Left lobe of liver (tissue), 1 donor: ENCODE results near the genes AGRN and RNF223.

DNA sequence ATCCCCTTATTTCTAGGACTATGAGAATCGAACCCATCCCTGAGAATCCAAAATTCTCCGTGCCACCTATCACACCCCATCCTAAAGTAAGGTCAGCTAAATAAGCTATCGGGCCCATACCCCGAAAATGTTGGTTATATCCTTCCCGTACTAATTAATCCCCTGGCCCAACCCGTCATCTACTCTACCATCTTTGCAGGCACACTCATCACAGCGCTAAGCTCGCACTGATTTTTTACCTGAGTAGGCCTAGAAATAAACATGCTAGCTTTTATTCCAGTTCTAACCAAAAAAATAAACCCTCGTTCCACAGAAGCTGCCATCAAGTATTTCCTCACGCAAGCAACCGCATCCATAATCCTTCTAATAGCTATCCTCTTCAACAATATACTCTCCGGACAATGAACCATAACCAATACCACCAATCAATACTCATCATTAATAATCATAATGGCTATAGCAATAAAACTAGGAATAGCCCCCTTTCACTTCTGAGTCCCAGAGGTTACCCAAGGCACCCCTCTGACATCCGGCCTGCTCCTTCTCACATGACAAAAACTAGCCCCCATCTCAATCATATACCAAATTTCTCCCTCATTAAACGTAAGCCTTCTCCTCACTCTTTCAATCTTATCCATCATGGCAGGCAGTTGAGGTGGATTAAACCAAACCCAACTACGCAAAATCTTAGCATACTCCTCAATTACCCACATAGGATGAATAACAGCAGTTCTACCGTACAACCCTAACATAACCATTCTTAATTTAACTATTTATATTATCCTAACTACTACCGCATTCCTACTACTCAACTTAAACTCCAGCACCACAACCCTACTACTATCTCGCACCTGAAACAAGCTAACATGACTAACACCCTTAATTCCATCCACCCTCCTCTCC, 56.7 kb downstream of the OR4F16 start:
- PRO-cap: no peak

DNA sequence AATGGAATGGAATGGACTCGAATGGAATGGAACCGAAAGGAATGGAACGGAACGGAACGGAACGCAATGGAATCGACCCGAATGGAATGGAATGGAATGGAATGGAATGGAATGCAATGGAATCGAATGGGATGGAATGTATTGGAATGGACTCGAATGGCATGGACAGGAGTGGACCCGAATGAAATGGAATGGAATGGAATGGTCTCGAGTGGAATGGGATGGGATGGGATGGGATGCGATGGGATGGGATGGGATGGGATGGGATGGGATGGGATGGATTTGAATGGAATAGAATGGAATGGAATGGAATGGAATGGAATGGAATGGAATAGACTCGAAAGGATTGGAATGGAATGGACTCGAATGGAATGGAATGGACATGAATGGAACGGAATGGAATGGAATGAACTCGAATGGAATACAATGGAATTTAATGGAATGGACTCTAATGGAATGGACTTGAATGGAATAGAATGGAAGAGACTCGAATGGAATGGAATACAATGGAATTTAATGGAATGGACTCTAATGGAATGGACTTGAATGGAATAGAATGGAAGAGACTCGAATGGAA, 103.5 kb upstream of the OR4F16 start:
- PRO-cap: no peak

- PRO-cap: no peak
Measured at GRCh38 chr1:822918-823973, 100.5 kb upstream of the SAMD11 start.

- PRO-cap: unidirectional peak, minus-strand start at chr1:830942
Measured at GRCh38 chr1:830703-831106, 93.0 kb upstream of the SAMD11 start.

GRCh38 chr1:858593-859125, 65.1 kb upstream of the SAMD11 start:
- PRO-cap: no peak

DNA sequence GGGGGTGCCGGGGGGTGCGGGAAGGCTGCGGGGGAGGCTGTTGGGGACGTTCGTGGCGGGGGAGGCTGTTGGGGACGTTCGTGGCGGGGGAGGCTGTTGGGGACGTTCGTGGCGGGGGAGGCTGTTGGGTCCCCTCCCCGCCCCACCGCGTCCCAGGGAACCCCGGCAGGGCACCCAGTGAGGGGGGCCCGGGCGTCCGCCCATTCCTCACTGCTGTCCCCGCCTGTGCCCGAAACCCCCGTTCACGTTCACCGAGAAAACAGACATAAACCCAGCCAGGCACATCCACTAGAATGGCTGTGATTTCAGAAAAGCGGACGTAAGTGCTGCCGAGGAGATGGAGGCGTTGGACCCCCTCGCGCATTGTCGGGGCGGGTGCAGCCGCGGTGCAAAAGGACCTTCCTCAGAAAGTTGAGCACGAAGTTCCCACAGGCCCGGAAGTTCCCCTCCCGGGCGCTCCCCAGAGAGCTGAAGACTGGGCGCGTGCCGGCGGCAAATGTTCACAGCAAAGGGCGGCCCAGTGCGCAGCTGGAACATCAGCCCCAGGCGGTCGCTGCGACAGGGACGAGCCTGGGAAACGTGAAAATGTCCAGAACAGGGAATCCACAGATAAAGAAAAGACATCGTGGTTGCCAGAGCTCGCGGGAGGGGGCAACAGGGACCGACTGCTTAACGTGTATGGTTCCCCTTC, 18.6 kb upstream of the SAMD11 start:
- PRO-cap: no peak

DNA sequence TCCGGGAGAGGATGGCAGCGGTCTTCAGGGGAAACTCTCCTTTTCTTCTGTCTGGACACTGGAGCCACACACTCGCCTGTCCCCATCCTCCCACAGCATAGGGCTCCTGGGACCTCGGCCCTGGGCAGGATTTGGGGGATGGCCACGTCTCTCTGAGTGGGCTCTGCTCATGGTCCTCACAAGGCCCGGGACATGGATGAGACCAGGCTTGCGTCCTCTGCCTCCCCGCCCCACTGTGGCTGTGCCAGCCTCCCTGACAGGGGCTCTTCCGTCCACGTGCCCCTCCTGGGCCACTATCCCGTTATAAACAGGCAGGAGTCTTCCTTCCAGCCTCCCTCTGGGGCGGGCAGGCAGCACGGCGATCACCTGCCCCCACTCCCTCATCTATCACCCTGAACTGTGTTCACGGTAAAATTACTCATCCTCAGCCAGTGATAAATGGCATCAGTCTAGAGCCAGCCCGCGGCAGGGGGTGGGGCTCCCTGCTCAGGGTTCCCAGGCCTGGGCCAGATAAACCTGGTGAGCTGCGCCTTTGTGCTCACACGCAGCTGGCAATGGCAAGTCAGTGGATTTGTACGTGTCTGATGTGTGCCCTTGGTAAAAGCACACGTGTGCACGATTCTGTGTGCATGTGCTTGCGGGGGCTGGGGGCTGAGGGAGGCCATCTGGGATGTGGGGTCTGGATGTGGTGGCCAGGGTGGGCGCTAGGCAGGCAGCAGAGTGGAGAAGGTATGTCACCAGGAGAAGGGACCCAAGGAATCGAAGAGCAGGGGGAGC, 12.6 kb upstream of the SAMD11 start:
- PRO-cap: no peak

DNA sequence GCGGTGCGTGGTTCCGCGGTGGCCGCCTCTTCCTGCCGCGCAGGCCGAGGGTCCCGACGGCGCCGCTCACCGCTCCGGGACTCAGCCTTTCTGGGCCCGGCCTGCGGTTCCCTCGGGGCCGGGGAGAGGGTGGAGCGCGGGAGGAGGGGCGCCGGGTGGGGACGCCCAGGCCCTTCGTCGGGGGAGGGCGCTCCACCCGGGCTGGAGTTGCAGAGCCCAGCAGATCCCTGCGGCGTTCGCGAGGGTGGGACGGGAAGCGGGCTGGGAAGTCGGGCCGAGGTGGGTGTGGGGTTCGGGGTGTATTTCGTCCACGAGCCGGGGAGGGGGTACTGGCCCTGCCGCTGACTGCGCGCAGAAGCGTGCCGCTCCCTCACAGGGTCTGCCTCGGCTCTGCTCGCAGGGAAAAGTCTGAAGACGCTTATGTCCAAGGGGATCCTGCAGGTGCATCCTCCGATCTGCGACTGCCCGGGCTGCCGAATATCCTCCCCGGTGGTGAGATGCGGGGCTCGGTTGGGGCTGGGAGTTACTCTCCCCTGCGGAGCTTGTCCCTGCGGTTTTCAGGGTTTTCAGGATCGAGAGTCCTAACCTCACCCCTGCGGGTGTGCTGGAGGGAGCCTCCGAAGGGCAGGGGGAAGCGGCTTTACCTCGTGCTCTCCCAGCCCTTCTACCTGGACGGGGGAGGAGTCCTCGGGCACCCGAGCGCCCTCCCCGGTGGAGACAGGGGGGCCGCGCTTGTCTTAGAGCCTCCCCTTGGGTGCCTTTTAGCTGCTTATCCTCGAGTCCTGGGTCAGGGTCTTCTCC, 2.0 kb downstream of the SAMD11 start:
- PRO-cap: bidirectional peak, plus-strand start at position 219 of the sequence, minus-strand start at position 83 of the sequence

GRCh38 chr1:1000432-1001453, 846 bp upstream of the HES4 start:
- PRO-cap: bidirectional peak, plus-strand start at chr1:1000511, minus-strand start at chr1:1000078; bidirectional peak, plus-strand start at chr1:1000946, minus-strand start at chr1:1000812

GRCh38 chr1:1001652-1002476, 2.0 kb upstream of the HES4 start:
- PRO-cap: unidirectional peak, minus-strand start at chr1:1001963

DNA sequence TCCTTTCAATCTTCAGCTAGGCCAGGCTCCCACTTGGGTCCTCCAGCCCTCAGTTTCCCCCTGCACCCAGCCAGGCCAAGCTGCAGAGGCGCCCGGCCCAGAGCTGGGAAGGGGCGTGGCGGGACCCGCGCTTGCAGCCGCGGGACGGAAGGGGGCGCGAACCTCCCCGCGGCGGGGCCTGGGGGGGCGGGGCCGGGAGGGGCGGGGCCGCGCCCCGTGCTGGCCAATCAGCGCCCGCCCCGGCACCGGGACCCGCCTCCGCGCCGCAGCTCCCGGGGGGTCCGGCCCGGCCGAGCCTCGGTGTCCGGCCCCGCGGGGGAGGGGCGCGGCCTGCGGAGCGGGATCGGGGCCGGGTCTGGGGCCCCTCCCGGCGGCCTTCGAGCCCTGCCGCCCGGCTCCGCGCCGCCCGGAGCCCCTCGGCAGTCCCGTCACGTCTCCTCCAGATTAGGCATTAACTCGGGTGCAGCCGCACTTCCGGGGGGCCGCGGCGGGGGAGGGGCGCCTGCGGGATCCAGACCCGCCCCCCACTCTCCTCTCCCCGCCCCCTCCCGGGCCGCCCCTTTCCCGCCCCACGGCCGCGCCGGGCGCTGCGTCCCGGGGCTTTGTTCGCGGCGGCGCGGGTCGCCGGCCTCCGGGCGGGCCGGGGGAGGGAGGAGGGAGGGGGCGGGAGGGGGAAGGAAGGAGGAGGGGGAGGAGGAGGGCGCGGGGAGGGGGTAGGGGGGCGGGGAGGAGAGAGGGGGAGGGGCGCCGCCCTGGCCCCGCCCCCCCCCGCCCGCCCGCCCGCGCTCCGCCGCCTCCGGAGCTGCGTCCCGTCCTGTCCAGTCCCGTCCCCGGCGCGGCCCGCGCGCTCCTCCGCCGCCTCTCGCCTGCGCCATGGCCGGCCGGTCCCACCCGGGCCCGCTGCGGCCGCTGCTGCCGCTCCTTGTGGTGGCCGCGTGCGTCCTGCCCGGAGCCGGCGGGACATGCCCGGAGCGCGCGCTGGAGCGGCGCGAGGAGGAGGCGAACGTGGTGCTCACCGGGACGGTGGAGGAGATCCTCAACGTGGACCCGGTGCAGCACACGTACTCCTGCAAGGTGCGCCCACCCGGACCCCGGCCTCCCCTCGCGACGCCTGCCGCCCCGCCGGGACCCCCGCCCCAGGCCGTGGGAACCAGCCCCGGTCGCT, at the start of gene AGRN:
TSS of gene AGRN (plus strand) at position 821 of the 1,165 bp plus-strand sequence.
- PRO-cap: bidirectional peak, plus-strand start at position 300 of the sequence, minus-strand start at position 139 of the sequence; bidirectional peak, plus-strand start at position 442 of the sequence, minus-strand start at position 446 of the sequence; bidirectional peak, plus-strand start at position 821 of the sequence, minus-strand start at position 604 of the sequence

- PRO-cap: no peak
Measured at GRCh38 chr1:1020472-1021095, 664 bp downstream of the AGRN start.

DNA sequence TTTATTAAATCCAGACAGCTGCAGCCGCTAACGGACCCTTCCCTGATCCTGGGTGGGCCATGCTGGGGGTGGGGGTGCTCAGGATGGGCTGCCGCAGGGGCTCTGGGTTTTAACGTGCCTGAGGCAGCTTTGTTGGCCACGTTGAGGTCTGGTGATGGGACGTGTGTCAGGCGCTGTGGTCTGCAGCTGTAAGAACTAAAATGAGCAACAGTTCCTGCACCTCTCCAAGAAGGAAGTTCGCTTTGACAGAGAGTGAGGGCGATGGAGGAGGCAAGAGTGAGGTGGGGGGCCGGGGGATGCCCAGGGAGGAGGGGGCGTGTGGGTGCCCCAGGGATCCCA, 19.6 kb downstream of the AGRN start:
- PRO-cap: no peak

DNA sequence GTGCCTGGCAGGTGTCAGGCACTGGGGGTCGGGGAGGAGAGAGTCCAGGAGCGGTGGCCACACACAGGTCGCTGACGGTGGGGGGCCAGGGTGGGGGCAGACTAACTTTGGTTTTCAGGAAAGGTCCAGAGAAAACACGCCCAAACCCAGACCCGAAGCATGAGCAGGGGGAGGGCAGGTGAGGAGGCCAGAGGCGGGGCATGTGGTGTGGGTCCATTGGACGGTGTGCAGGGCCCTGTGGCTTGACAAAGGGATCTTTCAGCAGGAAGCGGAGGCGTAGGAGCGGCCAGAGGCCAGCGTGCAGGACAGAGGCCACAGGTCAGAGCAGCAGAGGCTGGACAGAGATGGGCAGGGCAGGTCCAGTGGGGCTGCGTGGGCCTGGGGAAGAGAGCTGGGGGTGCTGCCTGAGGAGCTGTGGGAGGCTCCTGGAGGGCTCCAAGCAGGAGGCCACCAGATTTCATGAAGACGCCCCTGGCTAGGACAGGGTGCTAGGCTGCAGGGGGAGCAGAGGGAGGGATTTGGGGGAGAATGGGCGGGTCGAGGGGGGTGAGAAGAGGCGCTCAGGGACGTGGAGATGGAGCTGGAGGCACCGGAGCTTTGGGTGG, 15.8 kb downstream of the RNF223 start:
- PRO-cap: no peak

GRCh38 chr1:1073235-1074646, at the start of gene RNF223:
Gene RNF223 (minus strand): TSS chr1:1074306.
- PRO-cap: no peak

DNA sequence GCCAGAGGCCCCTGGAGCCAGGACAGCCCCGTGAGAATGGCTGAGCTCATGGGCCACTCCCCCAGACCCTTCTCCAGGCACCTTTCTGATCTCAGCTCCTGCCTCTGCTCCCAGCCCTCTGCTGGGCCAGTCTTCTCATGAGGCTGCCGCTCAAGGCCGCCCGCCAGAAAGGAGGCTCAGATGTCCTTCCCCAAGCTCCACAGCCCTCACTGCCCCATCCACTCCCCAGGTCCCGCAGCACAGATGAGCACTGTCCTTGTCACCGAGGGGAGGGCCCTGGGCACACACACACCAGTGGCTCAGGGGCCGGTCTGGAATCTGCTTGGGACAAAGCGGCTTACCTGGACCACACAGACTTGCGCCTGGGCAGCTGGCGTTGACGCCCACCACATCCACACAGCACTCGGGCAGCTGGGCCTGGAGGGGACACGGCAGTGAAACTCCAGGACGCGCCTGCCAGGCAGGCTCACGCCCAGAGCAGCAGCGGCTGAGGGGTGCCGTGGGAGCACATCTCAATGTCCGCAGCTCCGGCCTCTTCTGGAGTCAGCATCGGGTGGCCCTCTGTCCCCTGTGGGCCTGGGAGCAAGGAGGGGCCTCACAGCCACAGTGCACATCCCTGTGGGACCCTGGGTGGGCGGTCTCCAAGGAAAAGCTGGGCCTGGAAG, 16.0 kb upstream of the RNF223 start:
- PRO-cap: no peak

DNA sequence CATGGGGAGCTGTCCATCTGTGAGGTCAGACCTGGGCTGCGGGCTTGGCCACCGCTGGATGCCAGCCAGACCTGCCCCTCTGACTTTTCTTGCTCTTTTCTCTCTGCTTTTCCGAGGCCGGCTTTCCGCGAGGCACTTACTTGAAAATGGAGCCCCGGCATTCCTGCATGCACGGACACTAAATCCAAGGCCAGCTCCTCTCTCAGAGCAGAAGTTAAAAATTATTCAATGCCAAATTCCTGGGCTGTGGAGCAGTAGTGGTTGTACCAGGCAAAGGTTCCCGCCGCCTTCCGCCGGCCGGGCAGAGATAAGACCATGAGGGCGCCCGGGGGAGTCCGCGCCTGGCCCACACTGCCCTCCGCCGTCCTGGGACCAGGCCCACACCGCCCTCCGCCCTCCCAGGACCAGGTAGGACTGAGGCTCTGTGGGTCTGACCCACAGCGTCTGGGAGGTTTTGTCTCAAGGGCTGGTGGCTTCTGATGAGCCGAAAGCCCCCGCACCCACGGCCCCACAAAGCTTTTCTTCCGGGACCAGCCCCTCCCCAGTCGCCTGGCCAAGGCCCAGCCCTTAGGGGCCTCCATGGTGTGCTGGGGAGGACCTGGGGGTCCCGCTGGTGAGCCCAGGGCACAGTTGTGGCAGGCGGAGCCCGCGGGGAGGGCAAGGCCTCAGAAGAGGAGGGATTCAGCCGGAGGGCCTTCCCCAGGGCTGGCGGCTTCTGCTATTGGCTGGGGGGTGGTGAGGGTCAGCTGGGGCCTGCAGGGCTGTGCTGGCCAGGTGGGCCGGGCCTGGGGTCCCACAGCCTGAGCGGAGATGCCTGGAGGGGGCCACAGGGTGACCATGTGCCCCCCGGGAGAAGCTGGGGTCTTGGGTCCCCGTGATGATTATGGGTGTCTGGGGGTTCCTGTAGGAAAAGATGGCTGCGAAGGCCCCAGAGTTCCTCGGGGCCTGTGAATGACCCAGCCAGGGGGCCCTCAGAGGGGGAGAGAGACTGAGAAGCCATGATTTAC, 12.8 kb upstream of the C1orf159 start:
- PRO-cap: no peak

DNA sequence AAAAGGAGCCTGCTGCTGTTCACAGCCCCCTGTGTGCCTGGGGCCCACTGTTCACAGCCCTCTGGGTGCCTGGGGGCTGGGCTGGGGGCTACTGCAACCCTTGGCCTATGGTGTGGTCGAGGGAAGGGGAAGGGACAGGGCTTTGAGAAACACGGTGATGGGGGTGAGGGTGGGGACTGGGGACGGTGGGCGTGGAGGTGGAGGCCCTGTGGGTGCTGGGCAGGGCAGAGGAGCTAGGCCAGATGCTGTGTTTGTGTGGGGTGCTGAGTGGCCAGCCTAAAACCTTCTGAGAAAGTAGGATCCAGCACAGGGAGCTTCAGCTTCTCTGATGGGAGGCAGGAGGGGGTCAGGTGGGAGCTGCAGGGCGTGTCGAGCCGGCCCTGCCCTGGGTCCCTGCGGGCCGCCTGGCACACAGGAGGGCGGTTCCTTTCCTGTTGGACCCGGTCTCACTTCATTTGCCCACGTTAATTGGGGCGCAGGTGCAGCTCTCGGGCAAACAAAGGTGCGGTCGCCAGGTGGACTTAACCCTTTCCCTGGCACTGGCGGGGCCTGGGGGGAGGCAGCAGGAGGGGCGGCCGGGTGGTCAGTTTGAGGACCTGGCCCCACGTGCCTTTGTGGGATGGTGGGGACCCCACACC, 20.5 kb upstream of the C1orf159 start:
- PRO-cap: no peak

DNA sequence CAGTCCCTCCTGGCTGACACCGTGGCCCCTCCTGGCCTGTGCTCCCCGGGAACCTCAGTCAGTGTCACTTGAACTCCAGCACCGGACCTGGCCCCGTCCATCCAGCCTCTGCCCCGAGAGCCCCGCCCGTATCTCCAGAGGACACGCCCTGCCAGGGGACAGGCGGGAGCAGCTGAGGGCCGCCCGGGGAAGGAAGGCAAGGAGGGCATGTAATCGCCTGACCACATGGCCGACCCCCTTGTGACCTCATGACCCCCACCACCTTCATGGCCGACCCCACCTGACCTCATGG, 28.6 kb upstream of the TTLL10 start:
- PRO-cap: no peak

GRCh38 chr1:1165202-1166293, 8.1 kb upstream of the TTLL10 start:
- PRO-cap: no peak